ENCODE results near the genes AUTS2 and TYW1B.

- PRO-cap, 3 experiments, result no peak in any of the 3 experiments
- RAMPAGE, long total RNA, result no peak
Observed at GRCh38 chr7:67024703-67025189, 28.1 kb downstream of the TYW1 start.

DNA sequence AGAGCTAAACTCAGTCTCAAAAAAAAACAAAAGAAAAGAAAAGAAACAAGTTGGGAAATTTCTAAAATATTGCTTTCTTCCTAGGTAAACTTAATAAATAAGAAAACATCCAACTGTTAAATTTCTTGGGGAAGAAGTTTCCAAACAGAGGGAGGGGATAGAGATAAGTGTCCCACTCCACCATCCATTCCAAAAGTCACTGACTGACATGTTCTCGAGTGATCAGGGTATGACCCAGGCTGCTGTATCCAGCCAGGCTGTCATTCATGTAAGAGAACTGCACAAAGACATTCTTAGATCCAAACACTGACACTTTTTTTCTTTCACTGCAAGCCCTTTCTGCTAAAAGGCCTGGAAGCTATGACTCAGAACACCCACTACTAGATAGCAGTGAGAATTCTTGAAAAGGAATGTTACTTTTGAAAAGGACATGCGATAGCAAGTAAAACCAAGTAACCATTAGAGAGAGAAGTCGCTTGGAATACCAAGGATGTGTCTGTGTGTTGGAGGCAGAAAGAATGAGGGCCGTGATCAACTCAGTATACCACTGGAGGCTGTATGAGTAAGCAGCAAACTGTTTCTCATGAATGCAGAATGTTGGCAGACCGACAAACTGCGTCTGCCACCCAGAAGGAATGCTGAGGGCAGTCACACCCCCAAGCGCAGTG, 660.9 kb downstream of the SPDYE21 start:
- PRO-cap, 3 experiments, result no peak in any of the 3 experiments
- RAMPAGE, long total RNA, result no peak

GRCh38 chr7:69597812-69598799, at the start of gene AUTS2:
AUTS2 (plus strand) TSS chr7:69598475.
- PRO-cap, 3 experiments, result peak in 3 of 3 experiments; most common plus-strand start chr7:69598380 (in 2); most common minus-strand start chr7:69598175 (in 2)
- RAMPAGE, long total RNA, result no peak

DNA sequence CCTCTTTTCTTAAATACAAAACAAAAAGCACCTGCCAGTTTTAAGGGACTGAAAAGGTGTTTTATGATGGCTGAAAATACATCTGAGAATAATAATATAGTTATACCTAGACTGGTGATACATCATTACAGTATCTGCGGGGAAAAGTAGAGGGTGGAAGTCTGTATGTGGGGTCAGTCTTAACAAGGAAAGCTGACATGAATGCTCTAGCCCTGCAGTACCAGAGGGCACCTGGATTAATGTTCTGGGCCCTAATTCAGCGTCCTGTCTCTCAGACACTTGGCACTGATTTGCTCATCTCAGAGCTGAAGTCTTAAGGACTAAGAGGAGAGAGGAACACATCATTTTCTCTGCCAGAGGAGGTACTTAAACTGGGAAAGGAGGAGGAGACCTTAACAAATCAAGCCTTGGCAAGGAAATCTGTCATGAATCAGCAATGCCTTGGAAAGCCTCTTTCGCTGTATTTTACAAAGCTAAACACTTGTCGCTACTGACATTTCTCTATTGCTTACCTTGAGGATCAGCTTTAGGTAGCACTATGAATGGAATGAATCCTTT, 37.1 kb downstream of the AUTS2 start:
- PRO-cap, 3 experiments, result no peak in any of the 3 experiments
- RAMPAGE, long total RNA, result no peak

- PRO-cap, 3 experiments, result no peak in any of the 3 experiments
- RAMPAGE, long total RNA, result no peak
Observed at GRCh38 chr7:69719485-69720099, 121.3 kb downstream of the AUTS2 start.

GRCh38 chr7:70140640-70141459, 542.6 kb downstream of the AUTS2 start:
- PRO-cap, 3 experiments, result no peak in any of the 3 experiments
- RAMPAGE, long total RNA, result no peak

- PRO-cap, 3 experiments, result no peak in any of the 3 experiments
- RAMPAGE, long total RNA, result no peak
Observed at GRCh38 chr7:70154971-70155506, 556.8 kb downstream of the AUTS2 start.

GRCh38 chr7:70208380-70209251, 610.3 kb downstream of the AUTS2 start:
- PRO-cap, 3 experiments, result no peak in any of the 3 experiments
- RAMPAGE, long total RNA, result no peak

- PRO-cap, 3 experiments, result no peak in any of the 3 experiments
- RAMPAGE, long total RNA, result no peak
Observed at GRCh38 chr7:70416561-70416965, 715.4 kb upstream of the GALNT17 start.

GRCh38 chr7:70598931-70599888, 532.7 kb upstream of the GALNT17 start:
- PRO-cap, 3 experiments, result no peak in any of the 3 experiments
- RAMPAGE, long total RNA, result no peak

DNA sequence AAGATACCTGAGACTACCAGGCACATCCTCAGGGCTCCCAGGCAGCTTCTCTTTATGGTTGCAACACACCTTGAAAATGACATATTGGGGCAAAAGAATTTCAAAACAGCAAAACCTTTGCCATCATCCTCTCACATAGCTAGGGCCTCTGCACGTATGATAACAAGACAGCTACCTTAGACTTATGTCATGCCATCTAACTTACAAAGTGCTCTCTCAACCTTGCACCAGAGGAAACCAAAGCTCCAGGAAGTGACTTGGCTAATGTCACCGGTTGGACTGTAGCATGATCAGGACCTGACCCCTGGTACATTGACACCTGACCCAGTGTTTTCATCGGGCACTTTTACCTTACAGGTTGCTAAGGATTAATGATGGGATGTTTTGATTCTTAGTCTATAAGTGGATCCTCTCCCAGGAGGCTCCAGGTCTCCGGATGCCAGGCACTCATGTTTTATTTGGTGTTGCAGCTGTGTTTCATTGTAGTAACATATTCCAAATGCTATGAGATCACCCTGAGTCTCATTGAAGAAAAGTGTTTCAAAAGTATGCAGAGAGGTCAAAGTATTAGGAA, 529.8 kb upstream of the GALNT17 start:
- PRO-cap, 3 experiments, result no peak in any of the 3 experiments
- RAMPAGE, long total RNA, result no peak

GRCh38 chr7:70660383-70660859, 471.5 kb upstream of the GALNT17 start:
- PRO-cap, 3 experiments, result no peak in any of the 3 experiments
- RAMPAGE, long total RNA, result no peak

- PRO-cap, 3 experiments, result no peak in any of the 3 experiments
- RAMPAGE, long total RNA, result no peak
Observed at GRCh38 chr7:70717434-70717919, 414.5 kb upstream of the GALNT17 start.

- PRO-cap, 3 experiments, result no peak in any of the 3 experiments
- RAMPAGE, long total RNA, result no peak
Observed at GRCh38 chr7:70763815-70765133, 367.7 kb upstream of the GALNT17 start.

DNA sequence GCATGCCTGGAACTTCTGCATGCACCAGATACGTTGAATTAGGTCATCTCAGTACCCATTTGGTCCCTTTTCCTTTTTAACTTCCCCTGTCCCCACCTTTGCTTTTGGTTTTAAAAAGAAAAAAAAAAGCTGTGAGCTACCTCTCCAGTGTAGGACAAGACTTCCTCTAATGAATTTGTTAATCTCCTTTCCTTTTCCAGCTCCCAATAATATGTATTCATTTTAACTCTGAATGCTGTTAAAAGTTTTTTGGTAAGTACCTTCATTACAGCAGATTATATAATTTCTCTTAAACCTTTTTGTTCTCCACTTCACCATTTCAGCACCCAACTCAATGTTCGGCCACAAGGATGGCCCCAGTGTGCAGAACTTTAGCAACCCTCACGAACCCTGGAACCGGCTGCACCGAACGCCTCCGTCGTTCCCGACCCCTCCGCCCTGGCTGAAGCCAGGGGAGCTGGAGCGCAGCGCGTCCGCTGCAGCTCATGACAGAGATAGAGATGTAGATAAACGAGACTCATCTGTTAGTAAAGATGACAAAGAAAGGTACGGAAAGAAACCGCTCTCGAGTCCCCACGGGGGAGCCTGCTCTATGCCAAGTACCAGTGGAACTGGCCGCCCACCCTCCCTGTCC, 344.9 kb upstream of the GALNT17 start:
- PRO-cap, 3 experiments, result no peak in any of the 3 experiments
- RAMPAGE, long total RNA, result no peak

- PRO-cap, 3 experiments, result no peak in any of the 3 experiments
- RAMPAGE, long total RNA, result no peak
Observed at GRCh38 chr7:71117511-71117831, 14.5 kb upstream of the GALNT17 start.

DNA sequence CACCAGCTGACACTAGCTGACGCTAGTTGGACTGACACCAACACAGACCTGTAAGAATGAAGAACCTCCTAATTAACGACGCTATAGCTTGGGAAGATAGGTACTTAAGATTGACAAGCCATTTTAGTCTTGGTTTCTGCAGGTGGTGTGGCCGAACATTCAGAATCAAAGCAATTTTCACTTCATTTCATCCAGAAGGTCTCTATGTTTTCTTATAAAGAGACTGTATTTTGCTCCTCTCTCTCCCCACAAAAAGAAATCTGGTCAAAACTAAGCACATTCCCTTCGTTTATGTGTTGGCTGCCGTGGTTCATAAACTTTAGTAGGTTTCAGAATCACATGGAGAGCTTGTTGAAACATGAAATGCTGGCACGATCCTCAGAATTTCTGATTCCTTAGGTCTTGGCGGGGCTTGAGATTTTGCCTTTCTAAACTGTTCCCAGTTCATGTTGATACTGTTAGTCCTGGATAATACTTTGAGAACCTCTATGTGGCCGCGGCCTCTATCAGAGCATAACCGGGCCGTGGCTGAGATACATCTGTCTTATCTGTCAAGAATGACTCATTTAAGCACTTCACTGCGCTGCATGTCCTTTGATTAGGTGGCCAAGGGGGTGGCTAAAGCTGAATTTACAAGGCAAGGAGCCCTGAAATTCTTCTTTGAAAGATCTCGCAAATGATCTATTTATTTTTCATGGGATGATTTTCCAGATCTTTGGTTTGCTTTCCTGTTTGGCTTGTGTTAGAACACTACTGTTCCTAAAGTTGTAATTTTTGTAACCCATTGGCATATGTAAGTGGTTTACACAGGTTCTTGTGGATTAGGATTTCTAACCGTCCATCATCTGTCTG, 66.8 kb downstream of the GALNT17 start:
- PRO-cap, 3 experiments, result no peak in any of the 3 experiments
- RAMPAGE, long total RNA, result no peak

- PRO-cap, 3 experiments, result peak in 1 of 3 experiments; most common minus-strand start chr7:72152819 (in 1)
- RAMPAGE, long total RNA, result no peak
Observed at GRCh38 chr7:72152477-72153302, 259.4 kb downstream of the CALN1 start.

DNA sequence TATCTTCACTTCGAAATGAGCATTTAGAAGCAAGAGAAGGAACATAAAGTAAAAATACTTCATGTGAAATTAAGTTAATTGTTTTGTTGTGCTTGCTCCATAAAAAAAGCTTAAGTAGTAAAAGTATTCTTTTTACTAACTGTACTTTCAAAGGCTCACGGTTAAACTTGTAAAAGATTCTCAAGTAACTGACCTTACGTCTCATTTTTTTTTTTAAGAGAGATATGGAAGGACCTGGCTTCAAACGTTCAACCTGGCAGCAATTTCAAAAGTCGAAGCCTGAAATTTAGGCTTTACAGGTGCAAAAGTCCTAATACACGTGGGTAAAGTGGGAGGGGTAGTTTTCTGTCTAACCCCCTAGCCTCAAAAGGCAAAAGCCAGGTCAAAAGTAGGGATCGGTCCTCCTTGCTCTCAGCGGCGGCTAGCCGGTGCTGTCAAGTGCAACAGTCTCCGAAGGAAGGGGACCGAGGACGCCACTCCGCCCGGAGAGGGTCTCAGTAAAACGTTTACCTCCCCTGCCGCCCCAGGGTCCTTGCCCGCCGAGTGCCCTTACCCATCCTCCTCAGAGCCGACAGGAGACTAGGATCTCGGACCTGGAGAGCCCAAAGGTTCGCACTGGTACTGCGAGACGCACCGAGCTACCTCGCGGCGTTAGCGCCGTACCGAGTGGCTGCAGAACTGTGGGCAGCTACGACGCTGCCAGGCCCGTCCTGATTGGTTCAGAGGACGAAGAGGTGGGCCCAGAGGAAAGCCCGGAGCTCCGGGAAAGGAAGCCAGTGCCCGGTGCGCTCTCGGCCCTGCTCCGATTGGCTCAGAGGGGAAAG, at the start of gene TYW1B:
Gene TYW1B, minus strand, starts transcription at position 682 of the 824 bp plus-strand sequence.
- PRO-cap, 3 experiments, result peak in 3 of 3 experiments; most common minus-strand start position 682 of the sequence (in 2)
- RAMPAGE, long total RNA, result no peak

GRCh38 chr7:72828406-72828605, 306 bp upstream of the TYW1B start:
- PRO-cap, 3 experiments, result peak in 3 of 3 experiments; most common plus-strand start chr7:72828472 (in 3)
- RAMPAGE, long total RNA, result no peak

Data from cerebellum (tissue), 5 donors.